Hair follicular keratinocyte (primary cell): Measurements from ENCODE around the gene PRR5.

DNA sequence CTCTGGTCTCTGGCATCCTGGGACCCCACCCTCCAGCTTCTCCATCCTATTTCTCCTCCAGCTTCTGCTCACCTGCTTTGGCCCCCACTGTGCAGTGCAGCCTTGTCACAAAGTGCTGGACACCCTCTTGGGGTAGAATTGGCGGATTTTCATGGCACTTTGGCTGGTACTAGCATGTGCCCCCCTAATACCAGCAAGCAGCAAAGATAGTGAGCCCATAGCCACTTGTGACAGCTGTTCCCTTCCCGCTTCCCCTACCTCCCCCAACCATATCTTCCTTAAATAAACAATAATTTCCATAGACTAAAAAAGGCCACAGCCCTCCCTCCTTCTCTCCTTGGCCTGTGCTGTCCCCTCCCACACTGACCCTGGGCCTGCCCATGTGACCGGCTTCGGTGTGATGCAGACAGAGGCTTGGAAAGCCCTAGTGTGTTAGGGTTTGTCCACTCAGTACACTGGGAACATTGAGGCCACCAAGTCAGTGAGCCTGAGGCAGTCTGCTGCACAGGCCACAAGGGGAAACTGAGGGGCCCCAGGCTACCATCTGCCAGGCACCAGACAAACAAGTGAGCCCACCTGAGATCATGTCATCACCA is 54.0 kb upstream of the SHISAL1 start:
- RAMPAGE, long total RNA = no peak

DNA sequence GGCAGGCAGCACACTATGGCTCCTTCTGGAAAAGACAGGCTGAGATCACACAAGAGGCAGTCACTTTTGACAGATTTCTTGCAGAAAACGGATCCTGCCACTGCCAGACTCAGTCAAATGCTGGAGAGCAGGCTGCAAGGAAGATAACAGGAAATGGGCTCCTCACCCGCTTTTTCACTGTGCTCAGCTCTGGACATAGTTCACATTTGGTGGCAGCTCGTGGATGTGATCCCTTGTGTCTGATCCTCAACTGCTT is 26.1 kb upstream of the RTL6 start:
- RAMPAGE, long total RNA = no peak

GRCh38 chr22:44648246-44649325 is 53.4 kb upstream of the PRR5 start:
- RAMPAGE, long total RNA = no peak

DNA sequence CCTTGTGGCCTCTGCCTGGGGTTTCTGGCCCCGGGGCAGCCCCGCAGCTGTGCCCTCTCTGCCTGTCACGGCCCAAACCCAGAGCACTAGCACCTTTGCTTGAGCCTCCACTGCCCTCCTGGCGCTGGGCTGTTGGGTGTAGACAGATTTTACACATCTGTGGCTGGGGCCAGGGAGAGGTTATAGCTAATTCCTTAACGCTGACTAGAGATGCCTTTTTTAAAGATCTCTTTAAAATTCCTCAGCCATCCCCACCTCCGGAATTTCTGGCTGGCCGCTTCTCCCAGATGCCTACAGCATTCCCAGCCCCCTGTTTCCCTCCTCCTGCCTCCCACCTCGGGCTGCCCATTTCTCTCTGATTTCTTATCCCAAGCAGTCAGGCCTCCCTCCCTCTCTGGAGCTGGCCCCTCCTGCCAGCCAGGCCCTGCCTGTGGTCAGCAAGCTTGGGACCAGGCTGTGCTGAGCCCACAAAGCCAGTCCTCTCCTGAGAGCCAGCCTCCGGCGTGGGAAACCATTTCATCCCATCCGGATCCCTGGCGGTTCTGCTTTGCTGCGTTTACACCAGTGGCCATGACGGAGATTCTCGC is 3.0 kb upstream of the PRR5 start:
- RAMPAGE, long total RNA = no peak

DNA sequence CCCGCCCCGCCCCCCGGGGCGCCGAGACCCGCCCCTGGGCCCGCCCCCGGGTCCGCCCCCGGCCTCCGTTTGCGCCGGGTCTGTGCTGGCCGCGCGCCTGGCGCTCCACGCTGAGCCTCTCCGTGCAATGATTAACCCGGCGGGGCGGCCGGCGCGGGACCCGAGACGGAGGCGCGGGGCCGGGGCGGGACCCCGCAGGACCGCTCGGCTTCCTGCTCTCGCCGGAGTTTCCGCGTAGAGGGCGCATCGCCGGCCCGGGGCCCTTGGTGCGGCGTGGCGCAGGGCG is at the start of gene PRR5:
Gene PRR5 (plus strand): TSS at position 61 of the 286 bp plus-strand sequence.
- RAMPAGE, long total RNA = no peak

- RAMPAGE, long total RNA = no peak
These were observed 16.1 kb upstream of the ARHGAP8 start for GRCh38 chr22:44736254-44736616.

- RAMPAGE, long total RNA = no peak
These were observed 15.1 kb upstream of the NUP50 start for GRCh38 chr22:45148460-45149185.

DNA sequence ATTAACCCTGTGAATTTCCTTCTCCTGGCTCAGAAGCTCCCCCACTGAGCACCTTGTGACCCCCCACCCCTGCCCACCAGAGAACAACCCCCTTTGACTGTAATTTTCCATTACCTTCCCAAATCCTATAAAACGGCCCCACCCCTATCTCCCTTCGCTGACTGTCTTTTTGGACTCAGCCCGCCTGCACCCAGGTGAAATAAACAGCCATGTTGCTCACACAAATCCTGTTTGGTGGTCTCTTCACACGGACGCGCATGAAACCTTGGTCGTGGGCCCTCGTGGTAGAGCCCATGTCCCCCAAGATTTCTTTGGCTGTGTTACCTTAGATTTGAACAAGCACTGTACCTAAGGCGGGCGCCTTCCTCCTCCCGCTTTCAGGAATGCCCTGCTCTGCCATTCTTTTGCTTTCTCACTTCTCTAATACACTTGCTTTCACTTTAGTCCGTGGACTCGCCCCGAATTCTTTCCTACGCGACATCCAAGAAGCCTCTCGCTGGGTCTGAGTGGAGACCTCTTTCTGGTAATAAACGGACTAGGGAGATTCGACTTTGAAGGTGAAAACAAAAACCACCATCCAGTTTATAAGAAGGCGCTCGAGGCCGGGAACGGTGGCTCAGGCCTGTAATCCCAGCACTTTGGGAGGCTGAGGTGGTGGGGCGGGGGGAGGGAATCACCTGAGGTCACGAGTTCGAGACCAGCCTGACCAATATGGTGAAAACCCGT is 1.3 kb upstream of the NUP50 start:
- RAMPAGE, long total RNA = no peak

DNA sequence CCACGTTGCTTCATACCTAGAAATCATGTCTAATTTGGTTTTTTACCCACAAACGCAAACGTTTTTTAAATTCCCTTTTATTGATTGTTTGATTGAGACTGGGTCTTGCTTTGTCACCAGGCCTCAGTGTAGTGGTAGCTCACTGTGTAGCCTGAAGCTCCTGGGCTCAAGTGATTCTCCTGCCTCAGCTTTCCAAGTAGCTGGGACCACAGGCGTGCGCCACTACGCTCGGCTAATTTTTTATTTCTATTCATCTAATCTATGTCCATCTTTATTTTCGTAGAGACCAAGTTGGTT is 1.4 kb downstream of the NUP50 start:
- RAMPAGE, long total RNA = no peak

- RAMPAGE, long total RNA = no peak
These were observed 38.3 kb downstream of the KIAA0930 start for GRCh38 chr22:45201940-45203157.

GRCh38 chr22:45273383-45273930 is 11.3 kb upstream of the UPK3A start:
- RAMPAGE, long total RNA = no peak

- RAMPAGE, long total RNA = no peak
These were observed 905 bp downstream of the UPK3A start for GRCh38 chr22:45285535-45286173.

DNA sequence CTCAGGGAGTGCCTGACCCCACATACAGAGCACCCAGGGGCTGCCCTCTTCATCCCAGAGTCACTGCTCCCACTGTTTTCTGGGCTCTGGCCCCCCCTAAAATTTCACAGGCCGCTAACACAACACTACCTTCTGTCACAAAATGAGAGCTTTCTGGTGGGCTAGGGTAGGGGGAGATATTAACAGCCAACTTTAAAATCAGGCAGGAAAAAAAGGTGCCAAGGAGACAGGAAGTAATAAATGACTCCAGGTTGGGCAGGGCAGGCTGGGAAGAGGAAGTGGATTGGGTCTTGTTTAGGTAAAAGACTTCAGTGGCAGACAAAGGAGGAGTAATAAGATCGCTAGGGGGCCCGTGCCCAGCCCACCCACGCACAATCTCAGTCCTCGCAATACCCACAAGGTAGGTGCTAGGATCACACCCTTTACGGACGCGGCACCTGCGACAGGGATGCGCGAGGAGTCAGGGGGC is 1.0 kb upstream of the FAM118A start:
- RAMPAGE, long total RNA = no peak

GRCh38 chr22:45335164-45335875 is 25.6 kb downstream of the FAM118A start:
- RAMPAGE, long total RNA = no peak

- RAMPAGE, long total RNA = no peak
These were observed 33.8 kb upstream of the FBLN1 start for GRCh38 chr22:45468855-45469305.

- RAMPAGE, long total RNA = no peak
These were observed 32.4 kb downstream of the FBLN1 start for GRCh38 chr22:45535160-45535496.

- RAMPAGE, long total RNA = no peak
These were observed 39.3 kb downstream of the FBLN1 start for GRCh38 chr22:45541871-45542519.

GRCh38 chr22:45552498-45553146 is 49.9 kb downstream of the FBLN1 start:
- RAMPAGE, long total RNA = no peak

DNA sequence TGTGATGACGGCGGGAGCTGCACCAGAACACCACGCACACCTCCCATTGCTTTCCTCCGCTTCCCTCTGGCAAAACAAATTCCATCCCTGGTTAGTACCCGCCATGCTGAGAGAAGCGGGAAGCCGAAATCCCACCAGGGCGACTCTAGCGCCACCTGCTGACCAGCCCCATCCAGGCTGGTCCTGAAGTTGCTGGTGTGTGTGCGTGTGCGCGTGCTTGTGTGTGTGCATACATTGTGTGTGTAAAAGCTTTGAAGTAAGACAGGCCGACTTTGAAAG is 51.0 kb downstream of the FBLN1 start:
- RAMPAGE, long total RNA = no peak

GRCh38 chr22:45638760-45639528 is 32.7 kb upstream of the ATXN10 start:
- RAMPAGE, long total RNA = no peak